Hepatocyte (in vitro differentiated cells and primary cell): Measurements from ENCODE around the genes SLC13A4 and DGKI.

DNA sequence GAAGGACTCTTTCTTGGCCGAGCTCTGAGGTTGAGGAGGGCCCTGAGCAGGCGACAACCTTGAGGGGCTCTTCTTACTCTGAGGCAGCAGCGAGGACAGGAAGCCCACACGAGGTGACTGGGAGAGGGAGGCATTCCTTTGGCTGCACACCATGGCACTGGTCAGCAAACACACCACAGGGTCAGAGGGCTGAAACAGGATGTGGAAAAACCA is 7.1 kb downstream of the WDR91 start:
- RAMPAGE, long total RNA, result no peak
- RRBS, result no CpG with 5 or more reads among the region's 4 CpGs

DNA sequence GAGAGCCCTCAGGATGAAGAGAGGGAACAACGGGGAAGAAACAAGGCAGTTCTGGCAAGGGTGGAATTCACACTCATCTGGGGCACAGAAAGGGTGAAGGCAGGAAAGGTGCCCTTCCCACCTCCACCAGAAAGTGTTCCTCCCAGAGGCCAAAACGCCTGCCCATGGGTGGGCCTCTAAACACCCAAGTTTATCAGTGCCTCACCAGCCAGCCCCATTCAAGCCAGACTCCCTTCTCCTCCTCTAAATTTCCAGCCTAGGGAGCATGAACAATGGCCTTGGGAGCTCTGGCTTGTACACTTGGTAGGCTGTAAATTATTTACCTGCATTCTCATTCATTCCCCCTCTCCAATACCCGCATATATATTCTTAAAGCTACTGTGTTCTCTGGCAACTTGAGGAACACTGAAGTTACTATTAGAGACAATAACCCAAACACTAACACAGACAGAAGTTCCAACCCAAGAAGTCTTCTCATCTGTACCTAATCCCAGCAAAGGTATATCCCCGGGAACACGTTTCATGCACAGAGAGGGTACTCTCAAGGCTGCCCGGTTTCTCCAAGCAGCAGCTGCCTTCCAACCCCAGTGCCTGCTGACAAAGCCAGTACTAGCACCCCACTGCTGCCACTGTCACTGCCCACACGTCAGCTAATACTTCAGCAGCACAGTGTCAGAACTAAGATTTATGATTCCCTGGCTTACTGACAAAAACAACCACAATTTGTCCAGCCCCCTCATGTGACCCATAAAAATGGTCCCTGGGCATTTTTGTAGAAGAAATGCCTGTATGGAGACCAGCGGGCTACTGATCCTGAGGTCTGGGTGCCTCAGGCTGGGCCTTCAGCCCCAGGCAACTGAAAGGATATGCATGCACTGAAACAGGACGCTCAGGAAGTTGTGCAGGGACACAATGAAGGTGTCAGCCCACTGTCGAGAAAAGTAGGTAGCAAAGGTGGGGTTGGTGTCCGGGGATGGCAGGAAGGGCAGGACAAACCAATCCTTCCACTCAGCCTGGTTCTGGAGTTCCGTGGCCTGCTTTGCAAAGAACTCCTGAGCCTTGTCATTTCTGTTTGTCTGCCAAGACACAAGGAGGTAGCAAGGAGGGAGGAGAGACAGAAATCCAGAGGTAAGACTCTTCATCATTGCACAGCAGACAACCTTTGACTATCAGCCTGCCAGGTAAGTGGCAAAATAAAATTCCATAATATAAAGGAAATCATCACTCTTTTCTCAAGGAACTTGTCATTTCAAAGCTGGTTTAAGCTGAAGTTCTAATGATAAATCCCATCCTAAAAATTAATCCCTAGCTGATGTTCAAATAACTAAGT is 2.9 kb downstream of the WDR91 start:
- RAMPAGE, long total RNA, result no peak
- RRBS, result no CpG with 5 or more reads among the region's 12 CpGs

DNA sequence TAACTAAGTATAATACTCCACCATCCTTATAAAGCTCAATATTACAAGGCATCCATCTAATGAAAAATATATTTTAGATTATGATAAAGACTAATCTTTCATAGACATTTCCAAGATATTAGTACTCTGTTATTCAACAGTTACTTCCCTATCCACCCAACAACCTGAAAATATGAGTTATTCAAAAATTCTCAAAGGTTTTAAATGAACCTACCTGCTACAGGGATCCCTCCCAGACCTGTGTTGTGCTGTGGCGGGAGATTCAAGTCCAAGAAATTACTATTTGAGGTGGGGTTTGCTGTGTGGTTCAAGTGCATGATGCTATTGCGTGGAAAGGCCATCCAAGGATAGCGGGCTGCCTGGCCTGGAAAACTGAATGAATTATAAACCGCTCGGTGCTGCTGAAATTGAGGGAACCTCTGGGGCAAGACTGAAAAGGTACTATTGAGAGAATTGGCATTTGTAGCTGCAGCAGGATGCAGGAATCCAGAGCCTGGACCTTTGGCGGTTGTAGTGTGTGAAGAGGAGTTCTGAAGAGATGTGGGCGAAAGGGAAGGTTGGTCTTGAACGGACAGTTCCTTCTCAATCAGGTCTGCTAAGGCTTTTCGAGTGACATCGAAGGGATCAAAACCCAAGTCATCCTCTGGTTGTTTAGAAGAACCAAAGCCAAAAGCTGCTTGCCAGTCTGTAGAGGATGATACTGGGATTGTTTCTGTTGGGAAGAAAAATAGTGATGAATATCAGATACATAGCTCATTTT is 116.0 kb downstream of the CNOT4 start:
- RAMPAGE, long total RNA, result no peak
- RRBS, result no CpG with 5 or more reads among the region's 10 CpGs

GRCh38 chr7:135508627-135509157 is 1.2 kb downstream of the CNOT4 start:
- RAMPAGE, long total RNA, result no peak
- RRBS, result under 1% methylated on average over 5 of the region's 12 CpGs

- RAMPAGE, long total RNA, result no peak
- RRBS, result no CpG with 5 or more reads among the region's 9 CpGs
These were observed 714 bp downstream of the CNOT4 start for GRCh38 chr7:135509158-135509618.

GRCh38 chr7:135584321-135585578 is 27.0 kb downstream of the NUP205 start:
- RAMPAGE, long total RNA, result no peak
- RRBS, result no CpG with 5 or more reads among the region's 3 CpGs

DNA sequence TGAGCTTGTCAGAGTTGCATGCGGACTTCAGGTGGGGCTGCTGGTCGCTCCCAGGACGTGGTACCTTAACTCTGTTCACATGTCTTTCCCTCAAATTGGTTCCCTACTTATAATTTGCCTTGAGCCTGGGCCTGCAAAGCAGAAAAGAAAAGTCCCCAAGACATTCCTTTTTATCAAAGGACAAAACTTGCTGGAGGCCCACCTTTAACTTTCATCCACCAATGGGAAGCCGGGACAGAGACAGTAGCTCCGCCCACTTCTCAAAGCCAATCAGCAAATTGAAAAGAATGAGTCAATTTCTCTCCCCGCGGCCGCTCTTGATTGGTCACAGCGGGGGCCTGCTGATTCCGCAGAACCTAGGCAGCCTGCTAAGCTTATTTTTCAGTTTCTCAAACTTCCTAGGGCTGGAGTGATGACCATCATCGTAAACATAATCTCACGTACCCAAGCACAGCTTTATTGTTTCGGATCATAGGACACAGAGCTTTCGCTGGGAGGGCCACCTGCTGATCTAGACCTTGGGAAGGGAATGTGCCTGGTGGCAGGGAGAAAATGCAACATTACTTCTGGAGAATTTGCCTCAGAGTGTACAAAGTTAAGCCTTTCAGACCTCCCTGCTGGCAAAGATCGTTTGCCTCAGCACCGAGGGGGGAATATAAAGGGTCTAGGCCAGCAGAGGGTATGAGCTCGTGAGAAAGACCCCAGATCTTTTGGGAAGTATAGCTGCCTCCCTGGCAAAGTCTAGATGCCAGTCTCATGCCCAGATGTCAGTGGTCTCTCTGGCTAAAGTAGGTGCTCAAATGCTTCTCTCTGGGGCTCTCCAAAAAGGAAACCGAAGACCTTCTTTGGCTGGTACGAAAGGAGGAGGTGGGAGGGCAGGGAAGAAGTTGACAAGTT is at the start of gene SLC13A4:
TSS of gene SLC13A4 (minus strand) at position 142 of the 897 bp plus-strand sequence.
- RAMPAGE, long total RNA, result no peak
- RRBS, result no CpG with 5 or more reads among the region's 19 CpGs

GRCh38 chr7:135761800-135762473 is 13.3 kb upstream of the FAM180A start:
- RAMPAGE, long total RNA, result no peak
- RRBS, result no CpG with 5 or more reads among the region's 10 CpGs

- RAMPAGE, long total RNA, result no peak
- RRBS, result no CpG with 5 or more reads among the region's 6 CpGs
These were observed 46.3 kb downstream of the MTPN start for GRCh38 chr7:135930777-135931430.

DNA sequence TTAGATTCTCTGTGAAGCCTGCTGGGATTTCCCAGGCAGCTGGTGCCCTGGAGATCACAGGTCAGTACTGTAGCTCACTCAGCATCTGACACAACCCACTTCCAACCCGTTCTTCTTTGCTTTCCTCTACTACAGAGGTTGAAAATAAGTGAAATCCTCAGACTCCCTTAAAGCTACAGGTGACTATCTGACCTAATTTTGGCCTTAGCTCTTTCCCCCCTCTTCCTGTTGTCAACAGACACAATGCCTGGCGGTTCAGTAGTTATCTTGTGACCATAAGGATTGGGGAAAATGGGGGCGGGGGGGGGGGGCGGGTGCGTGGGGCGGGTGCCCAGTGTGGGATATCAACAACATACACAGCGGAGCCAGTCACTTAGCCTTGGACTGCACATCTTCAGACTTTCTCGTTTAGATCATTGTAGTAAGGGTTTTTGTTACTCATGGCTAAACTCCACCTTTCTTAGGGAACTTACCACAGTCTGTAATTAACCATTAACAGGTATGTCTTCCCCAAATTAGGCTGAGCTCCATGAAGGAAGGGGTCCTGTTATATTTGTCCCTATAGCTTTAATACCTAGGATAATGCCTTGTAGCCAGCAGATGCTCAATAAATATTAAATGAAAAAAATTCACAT is 37.8 kb downstream of the MTPN start:
- RAMPAGE, long total RNA, result no peak
- RRBS, result no CpG with 5 or more reads among the region's 8 CpGs

GRCh38 chr7:137181434-137182161 is 161.9 kb downstream of the PTN start:
- RAMPAGE, long total RNA, result no peak
- RRBS, result no CpG with 5 or more reads among the region's 32 CpGs

- RAMPAGE, long total RNA, result no peak
- RRBS, result 4% methylated on average over 46 of the region's 112 CpGs
These were observed at the start of gene DGKI for GRCh38 chr7:137846662-137848043. TSS of gene DGKI (minus strand) at chr7:137846974.

DNA sequence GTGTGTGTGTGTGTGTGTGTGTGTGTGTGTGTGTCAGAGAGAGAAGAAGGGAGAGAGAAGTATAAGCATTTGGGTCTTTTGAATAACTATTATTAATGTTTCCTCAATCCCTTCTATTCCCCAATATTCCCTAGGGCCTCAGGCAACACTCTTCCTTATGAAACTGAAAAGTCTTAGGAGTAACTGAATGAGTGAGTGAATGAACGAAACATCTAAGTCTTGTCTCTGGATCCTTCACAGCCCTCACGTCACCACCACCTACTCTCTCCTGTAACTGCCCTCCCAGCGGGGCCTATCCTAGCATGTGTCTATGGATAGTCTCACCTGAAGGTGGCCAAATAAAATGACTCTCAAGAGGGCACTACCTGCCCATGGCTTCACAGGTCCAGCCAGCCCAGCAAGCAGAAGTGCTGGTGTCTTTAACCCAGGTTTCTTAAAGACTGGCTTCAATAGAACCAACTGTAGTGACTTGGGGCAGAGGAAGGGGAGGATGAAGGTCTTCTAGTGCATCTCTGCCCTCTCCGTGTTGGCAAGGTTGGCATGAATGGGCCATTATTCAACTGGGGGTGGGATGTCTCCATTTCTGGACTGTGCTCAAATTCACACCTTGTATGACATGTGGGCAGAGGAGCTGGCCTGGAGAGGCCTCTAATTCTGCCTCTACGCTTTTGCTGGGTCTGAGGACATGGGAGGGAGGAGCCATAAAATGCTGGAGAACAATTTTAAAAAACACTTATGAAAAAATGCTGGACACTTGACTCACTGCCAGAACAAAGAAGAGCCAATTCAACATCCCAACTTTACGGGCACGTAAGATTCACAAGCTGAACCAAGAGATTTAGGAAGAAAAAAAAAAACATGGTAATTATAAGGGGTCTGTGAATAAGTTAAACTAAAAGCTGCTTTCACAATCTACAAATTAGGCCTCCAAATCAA is 29.8 kb upstream of the DGKI start:
- RAMPAGE, long total RNA, result no peak
- RRBS, result no CpG with 5 or more reads among the region's 7 CpGs

GRCh38 chr7:137888331-137888902 is 41.6 kb upstream of the DGKI start:
- RAMPAGE, long total RNA, result no peak
- RRBS, result no CpG with 5 or more reads among the region's 5 CpGs

DNA sequence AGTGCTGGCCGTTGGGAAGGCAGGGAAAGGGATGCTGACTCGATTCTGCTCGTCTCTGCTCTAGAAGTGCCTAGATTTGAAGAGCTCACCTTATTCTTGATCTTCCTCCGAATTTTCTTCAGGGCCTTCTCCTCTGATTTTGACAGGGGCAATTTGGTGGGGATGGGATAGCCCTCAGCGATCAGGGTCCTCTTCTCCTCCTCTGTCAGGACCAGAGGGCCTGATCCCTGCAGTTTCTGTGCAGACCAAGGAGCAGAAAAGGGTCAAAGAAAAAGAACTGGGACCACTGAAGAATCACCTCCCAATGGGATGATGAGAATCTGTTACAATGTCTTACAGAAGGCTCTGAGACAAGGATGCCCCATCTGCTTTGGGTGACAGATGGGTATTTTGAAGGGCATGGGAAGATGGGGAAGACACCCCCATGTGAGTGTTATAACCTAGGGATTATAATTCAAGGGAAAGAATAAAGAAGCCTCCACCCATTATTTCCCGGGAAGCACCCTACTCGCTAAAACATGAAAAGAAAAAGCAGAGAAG is 58.9 kb upstream of the DGKI start:
- RAMPAGE, long total RNA, result no peak
- RRBS, result no CpG with 5 or more reads among the region's 7 CpGs

DNA sequence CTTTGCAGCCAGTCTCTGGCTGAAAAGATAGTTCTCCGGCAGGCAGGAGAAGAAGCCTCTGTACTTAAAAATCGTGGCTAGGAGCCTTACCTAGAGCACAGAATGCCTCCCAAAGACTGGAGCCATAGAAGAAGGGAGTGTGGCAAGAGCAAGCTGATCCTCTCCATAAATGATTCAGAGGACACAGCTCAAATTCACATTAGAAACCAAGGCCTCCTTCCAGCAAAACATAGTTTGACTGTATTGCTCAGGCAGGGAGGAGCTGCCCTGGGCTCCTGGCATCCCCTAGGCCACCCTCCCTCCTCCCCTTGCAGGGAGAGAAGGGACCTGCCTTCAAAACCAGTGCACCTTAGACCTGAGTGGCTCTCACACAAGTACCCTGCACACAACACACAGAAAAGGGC is 64.8 kb downstream of the CREB3L2 start:
- RAMPAGE, long total RNA, result no peak
- RRBS, result 93% methylated on average over 1 of the region's 2 CpGs

- RAMPAGE, long total RNA, result no peak
- RRBS, result no CpG with 5 or more reads among the region's 7 CpGs
These were observed 12.9 kb downstream of the CREB3L2 start for GRCh38 chr7:137988931-137989479.

DNA sequence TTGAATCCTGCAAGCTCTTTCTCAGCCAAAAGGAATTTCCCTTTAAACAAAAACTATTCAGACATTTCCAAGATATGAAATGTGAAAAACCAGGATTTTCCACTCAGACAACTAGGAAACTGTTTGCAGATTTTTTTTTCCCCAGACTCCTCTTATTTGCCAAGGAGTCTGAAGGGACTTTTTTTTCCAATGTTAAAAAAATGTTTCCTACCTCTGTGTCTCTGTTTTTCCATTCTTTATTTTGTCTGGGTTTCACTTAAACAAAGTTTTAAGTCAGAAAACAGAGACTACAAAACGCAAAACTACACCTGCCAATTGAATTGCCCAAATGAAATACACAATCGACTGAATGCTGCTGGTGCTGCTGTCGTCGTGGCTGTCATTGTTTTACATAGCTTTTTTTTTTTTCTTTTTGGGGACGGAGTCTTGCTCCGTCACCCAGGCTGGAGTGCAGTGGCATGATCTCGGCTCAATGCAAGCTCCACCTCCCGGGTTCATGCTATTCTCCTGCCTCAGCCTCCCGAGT is 11.1 kb downstream of the CREB3L2 start:
- RAMPAGE, long total RNA, result no peak
- RRBS, result no CpG with 5 or more reads among the region's 9 CpGs

DNA sequence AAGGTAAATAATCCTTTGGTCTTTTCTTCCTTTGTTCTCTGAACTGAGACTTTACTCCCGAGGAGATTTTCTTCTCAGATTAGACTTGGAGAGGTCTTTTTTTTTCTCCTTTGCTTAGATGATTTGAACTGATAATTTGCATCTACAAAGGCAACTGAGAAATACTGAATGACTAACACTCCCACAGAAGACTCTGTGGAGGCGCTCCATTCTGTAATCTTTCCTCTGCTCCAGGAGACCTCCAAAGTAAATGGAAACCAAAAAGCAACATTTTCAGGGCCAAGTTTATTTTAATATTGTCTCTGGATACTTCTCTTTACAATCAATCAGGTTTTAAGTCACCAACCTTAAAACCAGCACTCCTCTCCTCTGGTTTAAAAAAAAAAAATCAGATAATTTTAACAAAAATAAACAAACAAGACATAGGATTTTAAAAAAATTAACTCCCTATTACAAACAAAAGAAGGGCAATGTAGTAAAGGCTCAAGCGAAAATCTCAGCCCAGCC is 93.4 kb downstream of the AKR1D1 start:
- RAMPAGE, long total RNA, result no peak
- RRBS, result no CpG with 5 or more reads among the region's 3 CpGs

DNA sequence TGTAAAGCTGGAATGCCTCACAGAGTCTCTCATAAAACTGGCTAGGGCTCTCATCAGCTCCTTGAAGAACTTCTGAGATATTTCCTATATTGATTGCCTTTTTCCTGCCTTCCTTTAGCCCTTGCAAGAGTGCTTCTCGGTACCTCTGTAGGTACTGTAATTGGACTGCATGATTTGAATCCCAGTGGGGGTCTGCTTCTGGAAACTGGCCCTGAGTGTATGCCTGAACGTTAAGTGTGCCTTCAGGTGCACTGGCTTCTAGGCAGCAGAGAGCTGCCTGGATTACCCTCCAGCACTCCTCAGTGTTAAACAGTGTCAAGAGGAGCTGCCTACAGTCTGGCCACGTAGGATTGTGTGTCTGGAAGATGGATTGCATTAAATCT is 103.6 kb downstream of the TRIM24 start:
- RAMPAGE, long total RNA, result no peak
- RRBS, result no CpG with 5 or more reads among the region's 3 CpGs